Measurements from ENCODE around the genes TLE1, SPATA31D4 and NAA35.

DNA sequence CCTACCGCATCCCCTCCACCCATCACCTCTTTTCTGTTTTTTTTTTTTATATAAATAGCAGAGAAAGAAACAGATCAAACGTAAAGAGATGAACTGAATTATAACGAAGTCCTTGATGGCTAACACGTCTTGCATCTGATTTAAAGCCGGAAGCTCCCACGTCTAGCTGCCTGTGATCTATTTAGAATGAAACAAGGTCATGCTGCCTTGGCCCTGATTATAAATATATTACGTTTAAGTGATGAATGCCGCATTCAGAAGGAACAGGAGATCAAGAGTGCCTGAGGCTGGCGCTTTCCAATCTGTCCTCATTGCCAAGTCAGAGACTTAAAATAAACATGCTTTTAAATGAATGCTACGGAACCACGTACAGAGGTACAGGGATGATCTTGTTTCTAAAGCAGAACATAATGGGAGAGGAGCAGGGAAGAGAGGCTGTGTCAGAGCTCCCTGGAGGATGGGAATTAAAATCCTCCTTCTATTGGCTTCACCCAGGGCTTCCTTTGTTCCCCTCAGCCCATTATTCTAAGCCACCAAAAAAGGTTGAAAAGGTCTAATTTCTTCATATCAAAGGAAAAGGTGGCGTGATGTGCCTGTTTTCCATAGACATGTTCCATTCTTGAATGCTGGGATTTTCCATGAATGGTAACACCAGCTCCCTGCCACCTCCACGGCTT, 292.8 kb downstream of the TLE1 start:
- PRO-cap = no peak

- PRO-cap = no peak
Observed at GRCh38 chr9:81522737-81523192, 166.6 kb downstream of the TLE1 start.

- PRO-cap = no peak
Observed at GRCh38 chr9:81682825-81683288, 6.5 kb downstream of the TLE1 start.

GRCh38 chr9:81688782-81689687, at the start of gene TLE1:
Gene TLE1 (minus strand): TSS chr9:81689547.
- PRO-cap = unidirectional peak, minus-strand start at chr9:81689542

DNA sequence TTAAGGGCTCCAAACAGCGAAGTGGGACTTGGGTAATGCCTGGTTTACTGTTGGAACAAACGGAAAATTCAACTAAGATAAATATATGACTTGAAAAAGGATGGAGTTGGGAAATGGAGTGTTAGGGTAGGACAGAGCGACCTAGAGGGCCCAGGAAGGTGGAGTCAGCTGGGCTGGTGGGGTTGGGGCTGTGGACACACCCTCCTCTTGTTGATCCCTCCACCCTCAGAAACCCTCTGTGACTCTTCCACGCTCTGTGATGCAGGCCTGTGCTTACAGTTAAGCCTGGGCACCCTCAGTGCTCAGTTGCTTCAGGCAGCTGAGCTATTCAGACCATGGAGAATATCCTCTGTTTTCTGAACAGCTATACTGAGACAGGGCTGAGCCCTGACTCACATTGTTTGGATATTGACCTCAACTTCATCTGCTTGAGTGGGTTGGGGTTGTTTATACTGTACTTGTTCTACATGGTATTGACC, at the start of gene SPATA31D4:
SPATA31D4 (plus strand) TSS at position 250 of the 479 bp plus-strand sequence.
- PRO-cap = no peak

DNA sequence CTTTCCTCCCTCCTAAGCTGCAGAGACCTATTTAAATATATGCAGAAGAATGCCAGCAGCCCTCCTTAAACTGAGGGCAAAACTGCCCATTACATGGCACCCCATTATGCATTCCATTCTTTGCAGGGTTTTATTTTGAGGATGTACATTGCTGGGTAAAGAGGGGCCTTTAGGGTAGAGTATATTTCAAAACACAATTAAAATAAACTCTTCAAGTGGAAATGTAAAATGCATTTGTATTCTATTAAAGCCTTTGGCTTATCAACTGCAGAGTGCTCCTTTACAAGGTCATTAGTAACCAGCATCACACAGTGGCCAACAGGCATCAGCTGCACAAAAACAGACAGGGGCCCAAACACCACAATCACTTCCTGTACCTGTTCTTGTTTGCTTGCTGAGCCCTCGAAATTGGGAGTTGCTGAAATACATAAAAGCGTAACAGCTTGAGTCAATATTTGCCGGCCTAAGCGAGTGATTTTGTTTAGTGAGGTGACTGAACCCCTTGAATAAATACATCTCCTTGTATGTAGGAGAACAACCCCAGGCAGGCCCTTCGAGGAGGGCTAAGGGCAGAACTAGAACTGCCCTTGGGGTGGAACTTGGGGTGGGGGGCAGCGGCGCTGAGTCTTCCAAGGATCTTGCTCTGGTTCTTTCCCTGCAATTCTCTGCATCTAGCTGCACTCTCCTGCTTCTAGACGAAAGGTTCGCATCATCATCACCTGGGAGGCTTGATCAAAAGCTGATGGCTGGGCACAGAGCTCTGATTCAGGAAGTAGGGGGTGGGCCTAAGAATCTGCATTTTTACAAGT, 502.6 kb downstream of the RASEF start:
- PRO-cap = no peak

DNA sequence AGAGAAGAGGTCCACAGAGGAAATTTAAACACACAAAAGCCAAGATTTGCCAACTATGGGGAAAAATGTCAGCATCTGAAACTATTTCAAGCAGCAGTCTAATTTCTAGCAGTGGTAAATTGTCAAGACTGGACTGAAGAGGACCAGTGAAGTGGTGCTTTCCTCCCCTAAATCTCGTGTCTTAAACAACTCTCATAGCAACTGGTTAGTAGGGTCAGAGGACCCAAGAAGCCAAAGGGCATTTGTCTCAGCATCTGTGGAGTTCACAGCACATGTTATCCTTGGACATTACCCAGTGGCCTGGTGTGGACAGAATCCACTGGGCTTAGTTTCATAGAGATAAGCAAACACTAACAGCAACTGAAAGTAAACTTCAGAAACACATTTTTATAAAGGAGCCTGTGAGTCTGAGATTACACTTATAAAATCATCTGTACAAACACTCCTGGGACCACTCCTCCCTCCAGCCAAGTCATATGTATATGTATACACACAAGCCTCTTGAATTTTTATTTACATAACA, 458.0 kb downstream of the RASEF start:
- PRO-cap = no peak

DNA sequence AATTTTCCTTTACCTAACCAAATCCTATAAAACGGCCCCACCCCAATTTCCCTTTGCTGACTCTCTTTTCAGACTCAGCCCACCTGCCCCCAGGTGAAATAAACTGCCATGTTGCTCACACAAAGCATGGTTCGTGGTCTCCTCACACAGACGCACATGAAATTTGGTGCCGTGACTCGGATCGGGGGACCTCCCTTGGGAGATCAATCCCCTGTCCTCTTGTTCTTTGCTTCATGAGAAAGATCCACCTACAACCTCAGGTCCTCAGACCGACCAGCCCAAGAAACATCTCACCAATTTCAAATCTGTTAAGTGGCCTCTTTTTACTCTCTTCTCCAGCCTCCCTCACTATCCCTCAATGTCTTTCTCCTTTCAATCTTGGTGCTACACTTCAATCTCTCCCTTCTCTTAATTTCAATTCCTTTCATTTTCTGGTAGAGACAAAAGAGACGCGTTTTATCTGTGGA, 178.9 kb downstream of the RASEF start:
- PRO-cap = no peak

DNA sequence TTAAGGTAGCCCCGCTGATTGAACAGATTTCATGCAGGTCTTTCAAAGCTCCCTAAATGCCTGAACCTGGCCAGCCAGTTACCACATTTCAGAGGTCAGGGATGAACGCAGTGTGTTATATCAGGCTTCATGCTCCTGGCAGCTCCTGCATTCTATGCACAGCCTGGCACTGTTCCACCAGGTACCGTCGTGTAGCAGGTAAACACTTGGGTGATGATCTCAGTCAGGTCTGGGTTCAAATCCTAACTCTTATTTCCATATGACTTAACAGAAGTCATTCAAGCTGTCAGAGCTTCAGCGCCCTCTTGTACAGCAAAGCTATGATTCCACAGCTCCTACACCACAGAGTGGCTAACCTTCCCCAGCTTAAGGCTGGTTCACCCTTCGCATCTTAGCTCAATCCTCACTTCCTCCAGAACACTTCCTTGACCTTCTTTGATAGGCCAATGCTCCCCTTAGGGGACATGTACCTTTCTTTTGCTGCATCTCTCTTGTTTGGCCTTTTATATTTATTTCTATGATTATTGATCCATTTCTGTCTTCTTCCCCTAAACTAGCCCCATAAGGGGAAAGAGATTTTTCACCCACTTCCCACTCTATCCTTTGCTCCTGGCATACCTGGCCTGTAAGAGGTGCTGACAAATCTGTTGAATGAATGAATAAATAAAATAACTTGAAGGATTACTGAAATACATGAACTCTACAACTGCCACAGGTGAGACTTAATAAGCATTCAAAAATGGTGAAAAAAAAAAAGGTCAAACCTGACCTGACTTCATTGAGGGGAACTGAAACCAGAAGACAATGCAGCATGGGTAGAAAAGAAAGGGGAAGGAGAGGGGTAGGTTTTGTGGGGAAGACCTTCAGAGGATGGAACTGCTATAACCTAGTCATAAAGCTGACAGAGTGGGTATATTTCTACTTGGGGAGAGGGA, 56.9 kb downstream of the RASEF start:
- PRO-cap = no peak

- PRO-cap = no peak
Observed at GRCh38 chr9:83025541-83026115, 37.3 kb downstream of the RASEF start.

DNA sequence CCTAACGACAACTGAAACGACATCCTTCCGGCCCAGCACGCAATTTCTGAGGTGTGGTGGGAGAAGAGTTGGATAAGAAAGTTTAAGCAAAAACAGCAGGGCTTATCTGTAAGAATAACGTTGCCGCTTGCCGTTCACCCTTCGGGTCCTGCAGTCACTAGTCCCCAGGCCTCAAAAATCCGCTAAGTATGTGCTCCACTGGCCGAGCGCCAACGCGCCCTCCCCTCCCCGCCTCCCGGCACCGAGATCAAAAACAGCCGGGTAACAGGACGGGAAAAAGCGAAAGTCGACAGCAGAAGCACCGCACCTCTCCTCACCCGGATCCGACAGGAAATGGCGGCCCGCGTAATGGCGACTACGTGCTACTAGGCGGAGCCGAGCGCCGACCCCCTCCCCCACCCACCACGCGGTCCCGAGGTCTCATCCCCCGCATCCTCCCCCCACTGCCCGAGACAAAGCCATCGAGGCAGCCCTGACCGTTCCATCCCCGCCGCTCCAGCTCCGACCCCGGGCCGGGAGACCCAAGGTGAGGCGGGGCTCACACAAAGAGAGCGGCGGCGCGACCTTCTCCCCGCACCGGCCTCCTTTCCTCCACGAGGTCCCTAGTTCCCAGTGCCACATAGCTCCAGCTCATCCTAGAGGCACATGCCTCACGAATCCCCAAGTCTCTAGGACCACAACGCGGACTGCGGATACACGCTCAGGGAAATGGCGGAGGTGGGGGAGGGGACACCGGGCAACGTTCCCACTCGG, 545 bp downstream of the HNRNPK start:
- PRO-cap = bidirectional peak, plus-strand start at position 313 of the sequence, minus-strand start at position 328 of the sequence

GRCh38 chr9:84207312-84207893, 133.2 kb downstream of the SLC28A3 start:
- PRO-cap = no peak

DNA sequence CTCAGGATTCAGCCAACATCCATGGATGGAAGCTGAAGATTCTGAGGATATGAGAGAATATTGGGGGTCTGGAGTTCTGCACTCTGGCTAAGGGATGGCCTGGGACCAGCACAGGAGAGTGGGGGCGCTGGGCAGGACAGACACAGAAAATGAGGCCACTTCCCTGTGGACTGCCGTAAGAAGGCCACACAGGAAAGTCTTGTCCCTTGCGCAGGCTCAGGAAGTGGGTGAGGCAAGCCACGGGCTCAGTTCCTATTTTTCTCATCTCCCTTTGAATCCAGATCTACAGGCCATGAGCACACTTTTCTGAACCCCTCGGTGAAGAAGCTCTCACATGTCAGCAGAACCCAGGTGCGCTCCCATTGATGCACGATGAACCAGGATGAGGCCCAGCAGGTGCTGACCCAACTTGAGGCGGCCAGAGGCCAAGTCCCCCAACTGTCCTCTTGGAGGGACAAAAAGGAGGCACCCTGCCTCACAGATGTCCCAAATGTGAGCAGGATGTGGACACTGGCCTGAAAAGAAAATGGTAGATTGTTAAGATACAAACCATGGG, 207.4 kb downstream of the AGTPBP1 start:
- PRO-cap = no peak

GRCh38 chr9:85940977-85941994, at the start of gene NAA35:
Gene NAA35 (plus strand): TSS chr9:85941146.
- PRO-cap = bidirectional peak, plus-strand start at chr9:85941182, minus-strand start at chr9:85940884

DNA sequence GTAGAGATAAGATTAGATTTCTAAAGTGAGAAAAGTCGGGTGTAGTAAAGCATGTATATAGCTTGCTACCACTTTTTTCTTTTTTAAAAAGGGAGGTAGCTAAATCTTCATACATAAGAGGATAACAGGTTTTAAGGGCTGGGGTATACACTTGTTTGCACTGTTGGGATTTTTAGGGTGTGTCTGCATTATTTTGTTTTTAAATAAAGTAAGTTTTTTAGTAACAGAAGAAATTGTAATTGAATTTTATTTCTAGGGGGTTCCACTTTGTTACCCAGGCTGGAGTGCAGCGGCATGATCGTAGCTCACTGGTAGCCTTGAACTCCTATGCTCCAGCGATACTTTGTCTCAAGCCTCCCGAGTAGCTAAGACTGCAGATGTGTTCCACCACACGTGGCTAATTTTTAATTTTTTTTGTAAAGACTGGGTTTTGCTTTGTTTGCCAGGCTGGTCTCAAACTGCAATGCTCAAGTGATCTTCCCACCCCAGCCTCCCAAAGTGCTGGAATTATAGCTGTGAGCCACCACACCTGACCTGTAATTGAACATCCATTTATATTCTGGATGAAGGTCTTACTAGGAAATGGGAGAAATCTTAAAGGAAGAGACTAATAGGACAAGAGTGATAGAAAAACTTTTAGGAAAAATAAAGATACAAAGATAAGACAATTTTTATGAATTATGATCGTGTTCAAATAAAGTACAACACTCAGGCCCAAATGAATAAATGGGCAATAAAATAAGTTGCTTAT, 24.9 kb downstream of the NAA35 start:
- PRO-cap = no peak

DNA sequence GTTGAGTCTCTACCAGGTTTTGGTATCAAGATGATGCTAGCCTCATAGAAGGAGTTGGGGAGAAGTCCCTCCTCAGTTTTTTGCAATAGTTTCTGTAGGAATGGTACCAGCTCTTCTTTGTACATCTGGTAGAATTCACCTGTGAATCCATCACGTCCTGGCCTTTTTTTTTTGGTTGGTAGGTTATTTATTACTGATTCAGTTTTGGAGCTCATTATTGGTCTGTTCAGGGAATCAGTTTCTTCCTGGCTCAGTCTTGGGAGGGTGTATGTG, 59.4 kb downstream of the NAA35 start:
- PRO-cap = no peak

- PRO-cap = no peak
Observed at GRCh38 chr9:86016034-86016746, 75.2 kb downstream of the NAA35 start.

DNA sequence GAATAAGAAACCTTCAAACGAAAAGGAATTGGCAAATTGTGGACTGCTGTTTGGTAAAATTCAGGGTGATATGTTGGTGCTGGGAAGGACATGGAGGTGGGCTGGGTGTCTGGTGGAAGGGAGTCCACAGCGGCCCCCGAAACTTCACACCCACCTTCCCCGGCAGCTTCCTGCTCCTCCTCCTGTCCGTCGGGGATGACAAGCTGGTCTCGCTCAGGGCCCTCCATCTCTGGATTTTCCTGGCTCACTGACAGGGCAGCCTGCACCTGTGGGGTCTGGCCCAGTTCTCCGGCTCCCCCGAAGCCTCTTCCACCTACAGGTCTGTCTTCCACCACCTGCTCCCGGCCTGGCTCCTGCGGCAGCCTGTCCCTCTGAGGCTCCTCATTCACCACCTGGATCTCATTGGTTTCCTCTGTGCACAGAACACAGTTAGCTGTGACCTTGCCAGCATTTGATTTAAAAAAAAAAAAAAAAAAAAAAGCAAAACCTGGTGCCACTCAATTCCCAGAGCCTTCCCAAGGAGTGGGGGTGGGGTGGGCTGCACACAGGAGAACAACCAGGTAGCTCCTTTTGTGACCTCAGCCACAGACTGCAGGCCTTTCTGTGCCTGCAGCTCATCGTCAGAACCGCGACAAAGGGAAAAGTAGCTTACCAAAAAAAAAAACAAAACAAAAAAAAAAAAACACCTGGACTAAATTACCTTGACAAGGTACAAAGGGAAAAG, 64.0 kb downstream of the GOLM1 start:
- PRO-cap = no peak

DNA sequence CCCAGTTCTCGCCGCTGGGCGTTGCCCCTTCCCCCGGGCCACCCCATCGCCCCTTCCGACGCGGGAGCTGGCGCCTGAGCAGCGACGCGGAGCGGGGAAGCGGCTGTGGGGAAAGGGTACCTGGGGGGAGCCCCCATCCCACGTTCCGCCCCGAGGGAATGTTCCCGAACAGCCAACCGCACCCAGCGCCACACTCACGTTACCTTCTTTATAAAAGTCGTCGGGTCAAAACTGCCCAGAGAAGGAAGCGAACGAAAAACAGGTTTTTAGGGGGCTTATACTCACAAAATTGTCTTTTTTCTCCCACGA, 336 bp upstream of the GOLM1 start:
- PRO-cap = no peak

- PRO-cap = no peak
Observed at GRCh38 chr9:86287993-86288433, 5.7 kb upstream of the ISCA1 start.